ENCODE measurements around a stretch of chr2.

DNA sequence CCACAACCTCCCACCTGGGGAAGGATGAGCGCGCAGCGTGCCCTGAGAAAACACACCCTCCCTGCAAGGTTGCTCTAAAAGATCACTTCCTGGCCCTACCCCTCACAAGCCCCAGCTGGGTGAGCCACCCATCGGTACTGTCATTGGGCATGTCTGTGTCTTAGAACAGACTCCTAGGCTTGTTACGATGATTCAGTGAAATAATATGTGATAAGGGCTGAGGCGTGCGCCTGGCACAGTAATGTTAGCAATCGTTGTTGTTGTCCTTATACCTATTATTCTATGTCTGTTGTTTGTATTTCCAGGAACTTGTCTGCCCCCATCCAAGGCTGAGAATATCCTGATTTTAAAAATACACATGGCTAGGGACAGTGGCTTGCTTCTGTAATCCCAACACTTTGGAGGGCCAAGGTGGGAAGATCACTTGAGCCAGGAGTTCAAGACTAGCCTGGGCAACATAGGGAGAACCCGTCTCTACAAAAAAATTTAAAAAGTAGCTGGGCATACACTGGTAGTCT lies 175.0 kb downstream of the ZFP36L2 start:
- PRO-cap, 3 experiments: no peak in any of the 3 experiments
- RRBS: no CpG with 5 or more reads among the region's 9 CpGs

- PRO-cap, 3 experiments: no peak in any of the 3 experiments
- RRBS: no CpG with 5 or more reads among the region's 3 CpGs
These were observed 174.1 kb downstream of the ZFP36L2 start for GRCh38 chr2:43052155-43052861.

DNA sequence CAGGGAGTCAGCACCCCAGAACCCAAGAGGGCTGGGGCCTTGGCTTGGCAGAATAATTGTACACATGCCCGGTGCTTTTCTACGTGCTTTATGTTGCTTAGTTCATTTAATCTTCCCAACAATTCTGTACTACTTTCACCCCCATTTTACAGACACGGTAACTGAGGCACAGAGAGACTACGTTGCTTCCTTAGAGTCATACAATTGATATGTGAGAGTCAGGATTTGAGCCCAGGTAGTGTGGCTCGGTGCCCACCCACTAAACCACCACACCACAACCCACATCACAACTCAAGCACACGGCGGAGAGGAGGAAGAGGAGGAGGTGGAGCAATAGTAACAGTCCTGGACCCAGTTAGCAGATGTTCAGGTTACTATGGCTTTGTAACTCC lies 167.3 kb downstream of the ZFP36L2 start:
- PRO-cap, 3 experiments: no peak in any of the 3 experiments
- RRBS: no CpG with 5 or more reads among the region's 7 CpGs

DNA sequence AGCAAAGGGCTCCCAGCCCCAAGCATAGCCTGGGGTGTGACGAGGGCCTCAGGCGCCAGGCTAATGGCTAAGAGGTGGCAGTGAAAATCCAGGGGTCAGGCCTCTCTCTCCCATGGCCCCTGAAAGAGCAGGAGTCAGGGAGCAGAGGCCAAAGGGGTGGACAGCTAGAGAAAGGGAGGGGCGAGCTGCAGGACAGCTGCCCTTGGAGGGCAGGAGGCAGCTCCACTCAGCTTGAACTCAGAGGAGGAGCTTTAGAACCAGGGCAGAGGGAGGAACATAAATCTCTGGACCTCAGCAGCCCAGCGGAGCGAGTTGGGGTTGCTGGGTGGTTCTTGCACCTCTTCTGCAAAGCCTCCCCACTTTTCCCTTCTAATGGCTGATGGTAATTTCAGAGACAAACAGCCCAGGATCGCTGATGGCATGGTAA lies 155.2 kb downstream of the ZFP36L2 start:
- PRO-cap, 3 experiments: no peak in any of the 3 experiments
- RRBS: no CpG with 5 or more reads among the region's 6 CpGs

- PRO-cap, 3 experiments: peak in 2 of 3 experiments; most common plus-strand start chr2:43087150 (in 1); most common minus-strand start chr2:43087070 (in 2)
- RRBS: no CpG with 5 or more reads among the region's 4 CpGs
These were observed 139.5 kb downstream of the ZFP36L2 start for GRCh38 chr2:43086918-43087371.

- PRO-cap, 3 experiments: peak in 3 of 3 experiments; most common plus-strand start chr2:43101094 (in 3); most common minus-strand start chr2:43100942 (in 2)
- RRBS: 18% methylated on average over 39 of the region's 66 CpGs
These were observed 125.4 kb downstream of the ZFP36L2 start for GRCh38 chr2:43100732-43101712.

GRCh38 chr2:43102240-43103028 lies 124.0 kb downstream of the ZFP36L2 start:
- PRO-cap, 3 experiments: peak in 3 of 3 experiments; most common plus-strand start chr2:43102741 (in 2); most common minus-strand start chr2:43102454 (in 1)
- RRBS: no CpG with 5 or more reads among the region's 14 CpGs

GRCh38 chr2:43137570-43137731 lies 89.0 kb downstream of the ZFP36L2 start:
- PRO-cap, 3 experiments: no peak in any of the 3 experiments
- RRBS: no CpG with 5 or more reads among the region's 5 CpGs

GRCh38 chr2:43158024-43158441 lies 68.4 kb downstream of the ZFP36L2 start:
- PRO-cap, 3 experiments: no peak in any of the 3 experiments
- RRBS: no CpG with 5 or more reads among the region's 9 CpGs

DNA sequence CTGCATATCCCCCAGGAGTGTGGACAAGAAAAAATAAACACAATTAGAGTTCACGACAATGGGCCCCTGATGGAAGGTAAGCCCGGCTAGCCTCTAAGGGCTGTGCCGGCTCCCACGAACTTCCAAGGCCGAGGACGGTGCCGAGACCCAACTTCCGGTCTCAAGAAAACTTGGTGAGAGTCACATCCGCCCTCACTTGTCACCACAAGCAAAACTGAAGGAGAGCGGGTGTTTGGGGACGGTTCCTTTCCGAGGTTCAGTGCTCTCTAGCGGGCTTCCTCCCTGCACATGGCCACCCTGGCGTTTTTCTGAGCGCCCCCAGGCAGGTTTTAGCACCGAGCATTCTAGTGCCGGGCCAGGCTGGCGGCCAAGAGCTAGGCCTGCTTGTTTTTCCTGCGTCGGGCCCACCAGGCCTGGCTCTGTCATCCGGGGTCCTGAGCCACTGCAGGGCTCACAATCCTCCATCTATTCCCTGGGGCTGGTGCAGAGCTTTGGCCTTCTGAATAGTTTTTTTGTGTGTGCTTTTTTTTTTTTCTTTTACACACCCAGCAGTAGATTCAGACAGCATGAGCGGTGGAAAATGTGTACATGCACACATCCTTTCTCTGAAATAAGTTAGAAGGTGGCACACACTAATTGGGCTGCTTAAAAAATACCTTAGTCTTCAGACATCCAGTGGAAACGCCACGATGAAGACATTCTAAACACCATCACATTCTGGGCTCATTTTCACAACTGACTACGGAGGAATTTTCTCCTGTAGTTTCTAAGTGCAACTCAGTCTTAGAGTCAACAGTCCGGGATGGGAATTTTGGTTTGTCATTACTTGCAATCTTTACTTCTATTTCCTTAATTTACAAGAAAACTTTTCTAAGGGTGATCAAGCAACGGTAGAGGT lies 6.3 kb downstream of the ZFP36L2 start:
- PRO-cap, 3 experiments: peak in 3 of 3 experiments; most common plus-strand start position 667 of the sequence (in 3); most common minus-strand start position 136 of the sequence (in 3)
- RRBS: 2% methylated on average over 11 of the region's 27 CpGs

DNA sequence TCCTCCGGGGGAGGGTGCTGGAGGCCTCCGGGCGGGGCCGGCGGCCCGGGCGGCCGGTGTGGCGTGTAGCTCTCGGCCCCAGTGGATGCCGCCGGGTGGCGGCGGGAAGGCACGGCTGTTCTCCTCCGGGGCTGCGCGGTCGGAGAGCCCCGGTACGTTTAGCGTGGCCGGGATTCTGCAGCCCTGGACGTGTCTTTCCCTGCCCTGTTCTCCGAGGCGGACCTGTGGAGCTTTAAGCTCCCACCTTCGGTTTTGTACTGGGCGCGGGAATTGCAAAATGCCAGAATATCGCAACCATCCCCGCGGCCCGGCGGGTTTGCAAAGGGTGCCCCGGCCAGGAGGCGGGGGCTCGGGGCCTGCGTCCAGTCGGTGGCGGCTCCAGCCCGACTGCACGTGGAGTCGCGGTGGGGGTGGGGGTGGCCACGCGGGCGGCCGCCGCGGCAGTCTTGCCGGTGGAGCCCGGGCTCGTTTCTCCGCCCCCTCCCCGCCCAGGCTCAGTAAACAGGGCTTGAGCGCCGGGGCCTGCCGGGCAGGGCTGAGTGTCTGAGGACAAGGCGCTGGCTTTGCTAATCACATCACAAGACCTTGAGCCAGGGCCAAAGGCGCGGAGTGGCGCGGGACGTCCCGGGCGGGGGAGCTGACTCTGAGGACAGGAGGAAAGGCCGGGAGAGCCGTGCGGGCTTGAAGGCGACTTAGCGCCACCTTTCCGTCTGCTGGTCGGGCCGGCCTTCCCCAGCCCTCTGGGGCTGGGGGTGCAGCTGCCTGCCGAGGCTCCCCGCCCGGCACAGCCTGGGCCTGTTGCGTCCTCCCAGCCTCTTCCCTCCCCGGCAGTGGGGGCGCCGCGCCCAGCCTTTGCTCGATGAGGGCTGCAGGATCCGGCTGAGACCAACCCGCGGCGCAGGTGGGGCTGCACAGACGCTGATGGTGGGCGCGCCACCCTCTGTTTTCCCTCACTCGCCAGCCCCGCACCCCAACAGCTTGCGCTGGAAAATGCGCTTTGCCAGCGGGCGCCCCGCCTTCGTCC lies 688 bp upstream of the ZFP36L2 start:
- PRO-cap, 3 experiments: peak in 3 of 3 experiments; most common plus-strand start position 84 of the sequence (in 3); most common minus-strand start position 832 of the sequence (in 3)
- RRBS: 3% methylated on average over 45 of the region's 98 CpGs

DNA sequence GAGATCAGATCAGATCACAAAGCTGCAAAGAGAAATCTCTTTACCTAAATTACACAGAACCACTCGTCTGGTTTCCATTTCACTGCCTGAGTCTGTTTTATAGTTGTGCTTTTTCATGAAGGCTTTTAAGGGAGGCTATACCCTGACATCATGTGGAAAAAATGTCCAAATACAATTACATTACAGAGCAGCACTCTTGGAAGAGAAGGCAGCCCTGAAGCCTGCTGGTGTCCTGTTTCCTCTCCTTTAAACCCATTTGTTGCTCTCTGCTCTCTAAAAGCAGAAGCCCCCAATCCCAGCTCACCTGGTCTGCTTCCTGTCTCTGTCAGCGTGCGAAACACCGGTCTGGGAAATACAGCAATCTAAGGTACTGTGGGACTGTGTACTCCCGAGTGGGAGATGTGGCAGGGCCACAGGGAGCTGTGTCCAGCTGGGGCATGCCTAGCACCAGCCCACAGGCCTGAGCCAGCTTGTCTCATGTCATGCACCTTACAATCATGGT lies 24.9 kb upstream of the ZFP36L2 start:
- PRO-cap, 3 experiments: no peak in any of the 3 experiments
- RRBS: no CpG with 5 or more reads among the region's 5 CpGs

GRCh38 chr2:43302136-43302620 lies 75.8 kb upstream of the ZFP36L2 start:
- PRO-cap, 3 experiments: no peak in any of the 3 experiments
- RRBS: no CpG with 5 or more reads among the region's 1 CpG

- PRO-cap, 3 experiments: peak in 1 of 3 experiments; most common plus-strand start chr2:43324439 (in 1)
- RRBS: no CpG with 5 or more reads among the region's 12 CpGs
These were observed 97.9 kb upstream of the ZFP36L2 start for GRCh38 chr2:43323855-43325083.

DNA sequence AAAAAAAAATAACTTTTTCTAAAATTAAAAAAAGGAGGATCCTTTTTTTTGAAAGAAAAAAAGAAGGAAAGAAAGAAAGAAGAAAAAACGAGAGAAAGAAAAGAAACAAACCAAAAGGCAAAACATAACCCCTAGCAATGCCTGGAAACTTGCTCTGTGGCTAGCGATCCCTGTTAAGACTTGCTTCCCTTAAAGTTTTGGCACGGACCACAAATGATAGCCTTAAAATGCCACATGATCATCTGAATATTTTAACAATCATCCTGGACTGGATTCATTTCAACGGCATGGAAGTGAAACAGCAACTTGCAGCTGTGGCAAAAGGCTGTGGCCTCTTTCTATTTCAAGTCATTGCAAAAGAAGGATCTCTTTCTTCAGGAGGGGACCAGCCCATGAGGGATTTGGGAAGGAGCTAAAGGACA lies 107.1 kb upstream of the ZFP36L2 start:
- PRO-cap, 3 experiments: peak in 1 of 3 experiments; most common plus-strand start position 278 of the sequence (in 1); most common minus-strand start position 191 of the sequence (in 1)
- RRBS: no CpG with 5 or more reads among the region's 4 CpGs

- PRO-cap, 3 experiments: no peak in any of the 3 experiments
- RRBS: no CpG with 5 or more reads among the region's 4 CpGs
These were observed 117.6 kb upstream of the ZFP36L2 start for GRCh38 chr2:43343983-43344438.

DNA sequence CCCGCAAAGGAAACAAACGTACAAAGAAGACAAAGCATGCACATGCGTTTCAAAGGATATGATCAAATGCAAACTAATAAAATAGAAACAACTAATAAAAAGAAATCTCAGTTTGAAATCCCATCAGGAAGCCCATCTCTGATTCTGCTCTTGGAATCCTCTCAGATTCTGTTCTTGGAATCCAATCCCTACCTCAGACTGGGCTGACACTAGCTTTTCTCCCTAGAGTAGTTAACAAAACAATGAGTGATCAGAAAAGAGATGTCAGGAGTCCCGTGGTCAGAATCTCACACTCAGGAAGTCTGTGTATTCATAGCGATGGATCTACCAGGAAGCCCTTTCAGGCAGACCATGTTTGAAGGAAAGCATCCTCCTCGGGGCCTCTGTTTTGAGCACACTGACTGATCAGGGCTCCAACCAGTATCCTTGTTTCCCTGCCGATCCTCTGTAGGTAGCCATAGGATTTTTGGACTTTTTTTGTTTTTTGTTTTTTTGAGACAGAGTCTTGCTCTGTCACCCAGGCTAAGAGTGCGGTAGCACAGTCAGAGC lies 150.6 kb downstream of the THADA start:
- PRO-cap, 3 experiments: no peak in any of the 3 experiments
- RRBS: no CpG with 5 or more reads among the region's 8 CpGs

GRCh38 chr2:43666402-43666601 lies 9.9 kb downstream of the C1GALT1C1L start:
- PRO-cap, 3 experiments: no peak in any of the 3 experiments
- RRBS: no CpG with 5 or more reads among the region's 7 CpGs

DNA sequence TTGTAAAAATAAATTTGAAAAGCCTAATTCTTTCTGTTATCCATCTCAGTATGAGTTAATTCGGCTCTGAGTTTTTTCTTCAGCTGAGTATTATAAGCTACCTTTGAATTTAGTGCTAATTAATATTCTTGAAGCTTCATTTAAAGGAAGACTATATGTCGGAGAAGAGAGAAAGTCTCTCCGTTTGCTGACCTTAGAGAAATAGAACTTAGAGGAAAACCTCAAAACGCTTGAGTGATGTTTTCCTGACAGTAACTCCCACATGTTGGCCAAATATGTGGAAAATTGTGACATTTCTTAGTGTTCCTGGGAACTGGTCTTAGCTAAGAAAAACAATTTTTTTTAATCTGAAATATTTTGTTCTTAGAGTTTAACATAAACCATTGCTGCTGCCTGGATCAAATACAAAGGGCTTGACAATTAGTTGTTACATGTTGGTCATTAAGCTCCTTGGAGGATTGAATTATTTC lies 16.2 kb downstream of the DYNC2LI1 start:
- PRO-cap, 3 experiments: no peak in any of the 3 experiments
- RRBS: no CpG with 5 or more reads among the region's 4 CpGs

- PRO-cap, 3 experiments: no peak in any of the 3 experiments
- RRBS: no CpG with 5 or more reads among the region's 3 CpGs
These were observed 32.1 kb downstream of the ABCG5 start for GRCh38 chr2:43806452-43807118.